Metastatic Lung Carcinoma in the Adrenal Gland (tissue), 1 donor: ENCODE results near the genes IVD, KNL1, DNAJC17 and PPP1R14D.

DNA sequence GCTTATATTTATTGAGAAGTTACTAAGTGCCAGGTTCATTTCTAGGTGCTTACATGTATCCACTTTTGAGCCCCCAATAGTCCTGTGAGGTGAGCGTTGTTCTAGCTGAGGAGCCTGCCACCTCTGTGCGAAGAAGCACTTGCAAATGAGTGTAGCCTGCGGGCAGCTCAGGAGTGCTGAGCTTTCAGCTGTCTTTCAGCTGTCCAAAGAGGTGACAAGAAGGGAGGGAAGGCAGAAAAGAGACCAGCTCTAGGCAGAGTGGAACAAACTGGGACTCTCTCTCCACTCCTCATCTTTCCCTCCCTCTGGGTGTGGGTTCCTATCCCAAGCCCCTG lies 6.6 kb upstream of the SRP14 start:
- PRO-cap, result no peak

DNA sequence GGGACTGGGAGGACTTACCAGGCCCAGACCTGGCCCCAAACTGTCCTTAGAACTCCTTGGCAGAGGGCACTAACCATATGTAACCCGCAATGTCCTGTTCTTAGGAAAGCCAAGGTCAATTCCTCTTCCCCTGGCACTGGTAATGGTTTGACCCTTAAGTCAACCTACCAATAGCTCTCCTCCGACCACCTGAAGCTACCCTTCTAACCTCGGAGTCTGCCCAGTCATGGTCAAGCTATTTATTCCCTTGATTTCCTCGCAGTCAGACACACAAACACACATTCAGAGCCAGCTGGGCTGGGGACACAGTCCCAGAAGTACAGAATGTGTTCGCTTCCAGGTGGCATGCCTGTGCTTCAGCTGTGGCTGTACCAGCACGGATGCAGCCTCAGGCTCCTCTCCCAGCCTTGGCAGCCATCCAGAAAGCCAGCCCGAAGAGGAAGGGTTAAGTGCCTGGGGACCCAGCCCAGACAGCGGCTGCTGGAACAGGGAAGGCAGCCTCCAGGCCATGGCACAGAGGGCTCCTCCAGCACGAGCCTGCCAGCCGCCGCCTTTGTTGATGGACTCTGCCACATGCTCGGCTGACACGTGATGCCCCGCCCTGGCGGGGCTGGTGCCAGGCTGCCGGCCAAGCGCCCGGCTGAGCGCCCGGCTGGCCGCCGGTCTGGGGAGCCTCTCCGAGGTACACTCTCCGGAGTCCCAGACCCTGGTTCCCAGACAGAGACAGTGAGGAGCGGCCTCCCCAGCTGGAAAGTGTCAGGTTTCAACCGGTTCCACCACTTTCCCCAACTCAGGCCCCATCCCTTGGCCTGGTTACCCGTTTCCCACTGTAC lies 5.5 kb downstream of the BMF start:
- PRO-cap, result bidirectional peak, plus-strand start at position 656 of the sequence, minus-strand start at position 555 of the sequence

GRCh38 chr15:40105274-40105936 lies 3.3 kb downstream of the BMF start:
- PRO-cap, result no peak

- PRO-cap, result no peak
Measured at GRCh38 chr15:40296526-40297193, 11.1 kb downstream of the PLCB2 start.

DNA sequence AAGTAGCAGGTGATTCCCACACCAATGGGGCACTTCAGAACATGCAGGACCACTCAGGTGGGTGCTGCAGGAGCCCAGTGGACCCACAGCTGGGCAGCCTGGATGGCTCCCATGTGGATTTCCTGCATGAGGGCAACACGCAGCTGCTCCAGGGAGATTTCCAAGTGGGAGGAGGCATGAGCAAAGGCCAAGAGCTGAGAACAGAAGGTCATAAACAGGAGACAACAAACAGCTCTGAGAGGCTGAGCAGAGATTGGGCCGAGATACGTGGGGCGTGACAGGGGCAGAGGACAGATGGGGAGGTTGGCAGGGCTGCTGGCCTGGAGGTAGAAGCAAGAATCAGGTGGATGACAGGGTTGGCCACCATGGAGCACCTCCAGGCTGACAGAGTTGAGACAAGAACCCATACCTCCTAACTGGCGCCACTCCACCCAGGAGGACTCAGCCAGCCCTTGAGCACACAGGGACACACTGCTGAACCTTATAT lies 2.9 kb downstream of the PHGR1 start:
- PRO-cap, result no peak

GRCh38 chr15:40405460-40406001 lies at the start of gene IVD:
IVD (plus strand) TSS chr15:40405795.
- PRO-cap, result bidirectional peak, plus-strand start at chr15:40405819, minus-strand start at chr15:40405563

DNA sequence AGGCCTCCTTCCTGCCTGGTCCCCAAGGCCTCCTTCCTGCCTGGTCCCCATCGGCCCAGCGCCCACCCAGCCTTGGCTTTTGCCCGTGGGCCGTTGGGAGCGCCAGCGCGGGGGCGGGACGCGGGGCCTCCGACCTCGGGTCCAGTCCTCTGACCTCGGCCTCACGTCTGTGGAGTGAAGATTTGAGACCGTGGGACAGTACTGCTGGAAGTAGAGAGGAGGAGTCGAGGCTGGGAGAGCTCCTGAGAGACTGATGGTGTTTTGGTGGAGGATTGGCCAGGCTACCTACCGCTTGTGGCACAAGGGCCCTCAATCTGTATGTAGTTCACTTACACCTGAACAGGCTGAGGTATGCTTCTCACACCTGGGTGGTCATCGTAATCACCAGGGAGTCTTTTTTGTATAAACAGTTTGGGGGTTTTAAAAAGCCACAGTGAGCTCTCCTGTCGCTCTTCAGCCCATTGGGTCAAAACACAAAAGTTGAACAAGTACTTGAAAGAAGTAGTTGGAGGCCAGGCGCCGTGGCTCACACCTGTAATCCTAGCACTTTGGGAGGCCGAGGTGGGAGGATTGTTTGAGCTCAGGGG lies 500 bp downstream of the IVD start:
- PRO-cap, result no peak

GRCh38 chr15:40429964-40430964 lies 10.5 kb upstream of the BAHD1 start:
- PRO-cap, result no peak

- PRO-cap, result bidirectional peak, plus-strand start at chr15:40437549, minus-strand start at chr15:40437324
Measured at GRCh38 chr15:40437076-40437831, 3.5 kb upstream of the BAHD1 start.

- PRO-cap, result no peak
Measured at GRCh38 chr15:40441520-40442097, 856 bp downstream of the BAHD1 start.

DNA sequence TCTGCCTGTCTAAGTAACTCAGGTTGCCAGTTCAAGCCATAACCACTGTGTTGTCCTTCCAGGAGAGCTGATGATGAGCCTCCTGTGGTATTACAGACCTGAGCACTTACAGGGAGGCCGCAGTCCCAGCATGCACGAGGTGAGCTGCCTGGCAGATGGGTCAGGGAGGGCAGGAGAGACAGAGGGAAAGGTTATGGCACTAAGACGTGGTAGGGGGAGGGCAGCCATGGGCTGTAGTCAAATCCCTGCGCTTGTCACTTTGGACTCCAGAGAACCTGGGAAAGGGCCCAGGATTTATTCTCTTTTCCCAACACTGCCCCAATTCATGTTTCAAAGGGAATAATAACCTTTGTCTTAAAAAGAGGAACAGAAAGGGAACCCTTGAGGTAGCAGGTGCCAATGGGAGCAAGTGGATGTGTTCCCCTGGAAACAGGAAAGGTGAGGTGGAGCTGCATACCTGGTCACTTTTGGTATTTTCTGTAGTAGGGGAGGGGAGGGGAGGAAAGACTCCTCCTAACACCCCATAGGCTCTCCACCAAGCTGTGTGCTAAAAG lies 6.3 kb upstream of the CHST14 start:
- PRO-cap, result no peak

DNA sequence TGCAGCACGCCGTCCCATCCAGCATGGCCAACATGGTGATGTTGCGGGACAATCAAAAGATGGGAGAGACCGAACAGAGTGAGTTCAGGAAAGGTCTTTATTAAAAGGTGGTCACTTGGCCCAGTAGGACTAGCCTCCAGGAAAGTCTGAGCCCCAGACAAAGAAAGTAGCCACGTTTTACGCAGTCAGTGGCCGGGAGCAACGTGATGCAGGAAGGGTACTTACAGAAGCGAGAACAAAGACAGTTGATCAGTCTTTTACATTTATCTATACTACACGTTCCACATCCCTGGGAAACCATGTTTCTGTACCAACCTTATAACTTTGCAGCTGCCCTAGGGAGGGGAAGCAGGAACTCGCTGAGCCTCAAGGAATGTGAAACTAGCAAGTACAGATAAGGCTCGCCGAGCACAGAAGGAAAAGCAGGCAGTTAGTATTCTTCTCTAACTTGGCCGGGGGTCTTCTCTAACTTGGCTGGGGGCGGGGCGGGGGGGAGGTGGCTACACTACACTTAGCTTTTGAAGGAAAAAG lies 3.4 kb upstream of the KNL1 start:
- PRO-cap, result no peak

DNA sequence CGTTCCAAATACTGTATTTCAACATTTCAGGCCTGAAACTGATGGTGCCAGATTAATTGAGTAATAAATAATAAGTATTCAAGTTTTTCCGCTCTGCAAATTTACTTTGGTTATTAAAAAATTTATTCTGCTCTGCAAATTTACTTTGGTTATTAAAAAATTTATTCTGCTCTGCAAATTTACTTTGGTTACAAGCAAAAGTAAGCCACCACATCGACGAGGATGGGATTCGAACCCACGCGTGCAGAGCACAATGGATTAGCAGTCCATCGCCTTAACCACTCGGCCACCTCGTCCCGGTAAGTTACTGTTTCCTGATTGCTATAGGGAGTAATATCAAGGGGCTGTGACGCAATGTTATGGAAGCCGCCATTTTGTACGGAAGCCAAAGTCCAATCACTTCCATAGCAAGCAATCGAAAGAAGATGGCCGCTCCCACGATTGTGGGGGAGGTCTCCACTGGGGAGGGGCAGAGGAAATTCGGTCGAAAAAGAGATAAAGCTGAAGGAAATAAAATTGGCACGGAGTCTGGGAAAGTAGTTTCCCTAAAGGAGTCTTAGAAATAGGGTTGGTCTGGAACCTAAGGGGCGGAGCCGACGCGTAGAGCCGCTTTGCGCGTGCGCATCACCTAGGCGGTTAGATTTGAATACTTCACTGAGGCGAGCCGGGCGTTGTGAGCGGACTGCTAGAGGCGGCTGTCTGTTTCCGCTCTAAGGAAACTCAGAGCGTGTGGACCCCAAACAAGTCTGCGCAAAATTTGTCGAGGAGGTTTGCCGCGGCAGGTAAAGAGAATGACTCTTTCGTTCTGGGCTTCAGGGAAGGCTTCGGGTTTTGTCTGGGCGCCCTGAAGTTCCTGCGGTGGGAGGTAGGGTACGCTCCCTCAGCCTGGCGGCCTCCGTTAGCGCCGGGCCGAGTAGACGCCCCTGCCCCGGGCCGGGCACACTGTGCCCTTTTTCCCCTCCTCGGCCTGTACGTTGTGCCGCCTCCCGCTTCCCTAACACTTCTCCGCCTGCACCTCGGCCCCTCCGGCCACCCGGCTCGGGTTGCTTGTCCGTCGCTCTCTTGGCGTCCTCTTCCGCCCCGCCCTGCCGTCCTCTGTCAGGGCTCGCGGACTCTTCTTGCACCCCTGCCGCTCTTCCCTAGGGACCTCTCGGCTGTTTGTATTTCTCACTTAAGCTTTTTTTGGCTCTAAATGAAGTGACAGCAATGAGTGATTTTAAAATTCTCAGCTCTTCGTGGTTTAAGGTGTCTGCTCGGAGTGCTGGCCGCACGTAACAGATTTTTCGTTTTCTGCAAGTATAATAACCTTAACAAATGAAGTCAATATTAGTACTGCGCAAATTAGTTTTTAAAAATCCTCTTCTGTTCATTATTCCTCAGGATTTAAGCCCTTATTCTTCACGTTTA lies at the start of gene KNL1:
TSS of gene KNL1 (plus strand) at position 639 of the 1,407 bp plus-strand sequence.
- PRO-cap, result unidirectional peak, minus-strand start at position 298 of the sequence; unidirectional peak, plus-strand start at position 654 of the sequence; unidirectional peak, minus-strand start at position 999 of the sequence; unidirectional peak, minus-strand start at position 1,097 of the sequence

- PRO-cap, result no peak
Measured at GRCh38 chr15:40693888-40694256, 1.1 kb upstream of the RAD51 start.

DNA sequence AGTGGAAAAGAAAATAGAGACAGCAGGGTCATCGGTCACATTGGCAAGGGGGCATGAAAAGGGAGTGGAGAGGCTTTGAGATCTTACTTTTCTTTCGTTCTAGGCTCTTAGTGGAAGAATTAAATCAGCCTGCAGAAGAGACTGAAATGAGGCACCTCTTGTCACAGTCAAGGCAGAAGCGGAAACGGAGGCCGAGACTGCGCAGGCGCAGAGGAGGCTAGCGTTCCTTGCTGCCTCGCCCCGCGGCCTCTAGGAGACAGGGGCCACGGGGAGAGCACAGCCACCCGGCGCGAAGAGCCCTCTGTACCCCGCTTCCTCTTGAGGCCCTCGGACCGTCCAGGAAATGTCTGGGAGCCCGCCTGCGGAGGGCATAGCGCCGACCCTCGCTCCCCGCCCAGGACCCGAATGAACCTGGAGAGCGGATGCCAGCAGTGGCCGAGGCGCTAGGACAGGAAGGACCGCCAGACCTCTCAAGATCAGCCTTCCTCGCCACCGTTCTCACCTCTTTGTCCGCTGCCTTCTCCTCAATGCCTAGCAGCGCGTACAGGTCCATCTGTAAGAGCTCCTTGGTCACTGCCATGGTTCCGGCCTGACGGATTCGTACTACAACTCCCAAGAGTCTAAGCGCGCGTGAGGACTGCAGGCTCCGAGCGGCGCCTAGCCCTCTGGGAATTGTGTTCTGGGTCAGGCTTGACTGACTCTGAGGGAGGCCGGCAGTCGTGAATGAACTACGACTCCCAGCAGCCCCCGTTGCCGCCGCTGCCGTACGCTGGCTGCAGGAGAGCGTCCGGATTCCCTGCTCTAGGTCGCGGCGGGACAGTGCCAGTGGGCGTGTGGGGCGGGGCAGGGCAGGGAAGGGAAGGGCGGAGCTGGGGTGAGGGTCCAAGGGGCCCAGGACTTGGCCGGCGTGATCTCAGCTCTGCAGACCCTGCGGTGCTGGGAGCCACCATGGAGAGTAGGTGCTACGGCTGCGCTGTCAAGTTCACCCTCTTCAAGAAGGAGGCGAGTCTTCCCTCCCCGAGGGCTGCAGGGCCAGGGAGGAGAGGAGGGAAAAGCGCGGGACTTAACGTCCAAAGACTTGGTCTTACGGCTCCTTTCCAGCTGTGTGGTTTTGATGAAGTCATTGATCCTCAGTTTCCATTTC lies at the start of gene DNAJC17:
TSS of gene DNAJC17 (minus strand) at position 607 of the 1,144 bp plus-strand sequence.
- PRO-cap, result bidirectional peak, plus-strand start at position 254 of the sequence, minus-strand start at position 186 of the sequence; bidirectional peak, plus-strand start at position 877 of the sequence, minus-strand start at position 591 of the sequence

GRCh38 chr15:40828536-40829536 lies at the start of gene PPP1R14D:
PPP1R14D (minus strand) TSS chr15:40828708.
- PRO-cap, result bidirectional peak, plus-strand start at chr15:40828801, minus-strand start at chr15:40828708

DNA sequence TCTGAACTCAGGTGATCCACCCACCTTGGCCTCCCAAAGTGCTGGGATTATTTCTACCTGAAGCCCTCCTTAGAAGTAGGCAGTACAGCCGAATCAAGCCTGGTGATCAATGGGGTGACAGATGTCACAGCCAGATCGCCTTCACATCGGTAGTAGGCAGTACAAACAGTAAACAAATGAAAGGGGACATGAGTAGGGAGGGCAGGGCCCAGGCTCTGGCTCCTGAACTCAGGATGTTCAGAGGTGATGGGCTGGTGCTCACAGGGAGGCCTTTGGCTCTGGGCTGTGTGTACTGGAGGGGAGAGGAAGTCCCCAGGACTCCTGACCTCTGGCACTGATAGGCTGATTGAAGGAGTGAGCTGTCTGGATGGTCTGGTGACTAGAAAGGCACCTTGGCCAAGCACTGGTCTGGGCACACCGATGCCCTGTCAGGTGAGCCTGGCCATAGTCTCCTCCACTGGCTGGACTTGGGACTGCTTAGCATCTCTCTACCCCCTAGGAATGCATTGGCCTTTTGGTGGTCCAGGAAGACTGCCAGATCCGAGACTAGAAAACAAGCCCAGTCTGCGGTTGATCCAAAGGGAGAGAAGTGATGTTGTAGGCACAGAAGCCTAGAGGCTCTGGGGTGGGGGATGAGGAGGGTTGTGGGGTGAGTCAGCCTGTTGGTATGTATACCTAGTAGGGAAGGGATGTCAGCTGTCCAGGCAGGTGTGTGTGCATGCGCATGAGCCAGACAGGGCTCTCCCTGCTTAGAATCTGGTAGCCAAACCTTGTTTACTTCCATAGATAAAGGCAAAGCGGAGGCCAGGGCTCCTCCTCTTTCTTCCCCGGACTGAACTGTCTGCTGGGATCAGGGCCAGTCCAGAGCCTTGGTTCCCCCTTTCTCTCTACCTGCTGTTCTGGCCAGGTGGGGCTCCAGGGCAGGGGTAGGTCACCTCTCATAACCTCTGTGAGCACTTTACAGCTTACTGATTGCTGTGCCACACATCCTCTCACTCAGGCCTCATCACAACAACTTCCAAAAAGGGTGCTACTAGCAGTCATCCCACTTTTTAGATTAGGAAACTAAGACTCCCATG lies 1.9 kb downstream of the SPINT1 start:
- PRO-cap, result bidirectional peak, plus-strand start at position 732 of the sequence, minus-strand start at position 591 of the sequence

DNA sequence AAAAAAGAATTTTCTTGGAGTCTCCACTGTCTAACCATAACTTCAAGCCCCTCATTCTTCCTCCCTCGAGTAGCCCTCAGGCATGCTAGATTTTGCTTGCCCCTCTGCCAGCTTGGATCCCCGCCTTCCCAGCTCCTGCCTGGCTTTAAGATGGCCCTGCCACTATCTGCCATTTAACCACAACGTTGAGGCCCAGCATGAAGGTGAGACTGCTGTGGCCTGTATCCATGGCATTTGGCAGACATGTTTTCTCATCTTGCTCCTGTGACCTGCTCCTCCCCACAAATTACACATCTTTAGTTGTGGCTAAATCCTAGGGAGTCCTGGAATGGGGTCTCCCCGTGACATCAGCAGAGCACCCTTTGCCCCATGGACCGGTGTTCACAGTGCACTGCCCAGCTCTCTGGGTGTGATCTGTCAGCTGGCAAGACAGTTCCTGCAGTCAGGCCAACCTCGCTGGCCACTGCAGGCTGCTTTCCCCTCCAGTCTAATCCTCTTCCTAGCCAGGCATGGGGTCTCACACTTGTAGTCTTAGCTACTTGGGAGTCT lies 10.4 kb downstream of the VPS18 start:
- PRO-cap, result no peak

DNA sequence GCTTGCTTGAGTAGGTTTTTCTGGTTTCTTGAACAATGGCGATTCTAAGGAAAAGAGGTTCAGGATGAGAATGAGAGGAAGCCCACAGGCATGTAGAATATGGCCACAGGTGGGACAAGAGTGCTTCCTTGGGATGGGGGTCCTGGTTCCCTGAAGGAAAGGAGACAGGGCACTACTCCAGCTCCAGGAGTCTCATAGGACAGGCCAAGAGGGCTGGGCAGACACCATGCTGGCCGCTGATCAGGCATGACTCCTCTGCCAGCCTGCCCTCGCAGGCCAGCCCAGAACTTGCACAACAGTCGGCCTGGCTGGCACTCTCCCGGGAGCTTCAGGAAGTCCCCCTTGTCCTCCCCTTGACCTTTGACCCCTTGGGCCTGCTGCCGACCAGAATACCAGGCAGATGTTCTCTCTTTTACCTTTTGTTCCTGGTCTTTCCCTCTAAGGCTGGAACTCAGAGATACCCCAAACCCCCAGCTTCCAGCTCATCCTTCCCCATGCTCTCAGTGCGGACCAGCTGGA lies 15.4 kb downstream of the VPS18 start:
- PRO-cap, result no peak

GRCh38 chr15:40910779-40911444 lies 16.7 kb downstream of the VPS18 start:
- PRO-cap, result no peak